Fallopian tube (tissue), 1 donor: ENCODE measurements around a stretch of chr1.

DNA sequence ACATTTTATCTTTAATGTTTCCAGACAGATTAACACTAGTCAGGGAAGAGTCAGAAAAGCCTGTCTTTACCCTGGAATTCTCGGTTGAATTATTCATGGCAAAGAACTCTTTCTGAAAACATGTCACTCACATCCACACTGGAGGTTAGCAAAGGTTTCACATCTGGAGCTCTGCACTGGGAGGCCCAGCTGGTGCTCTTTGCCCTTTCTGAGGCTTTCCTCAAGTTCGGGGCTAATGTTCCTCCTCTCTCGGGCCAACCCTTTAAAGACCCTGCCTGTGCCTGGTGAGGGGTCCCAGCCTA is 265.9 kb upstream of the C1orf174 start:
- PRO-cap = no peak

GRCh38 chr1:4758636-4758986 is 104.2 kb downstream of the AJAP1 start:
- PRO-cap = no peak

- PRO-cap = no peak
Measured at GRCh38 chr1:5980637-5981422, 11.4 kb downstream of the NPHP4 start.

- PRO-cap = no peak
Measured at GRCh38 chr1:5991350-5991569, 965 bp downstream of the NPHP4 start.

DNA sequence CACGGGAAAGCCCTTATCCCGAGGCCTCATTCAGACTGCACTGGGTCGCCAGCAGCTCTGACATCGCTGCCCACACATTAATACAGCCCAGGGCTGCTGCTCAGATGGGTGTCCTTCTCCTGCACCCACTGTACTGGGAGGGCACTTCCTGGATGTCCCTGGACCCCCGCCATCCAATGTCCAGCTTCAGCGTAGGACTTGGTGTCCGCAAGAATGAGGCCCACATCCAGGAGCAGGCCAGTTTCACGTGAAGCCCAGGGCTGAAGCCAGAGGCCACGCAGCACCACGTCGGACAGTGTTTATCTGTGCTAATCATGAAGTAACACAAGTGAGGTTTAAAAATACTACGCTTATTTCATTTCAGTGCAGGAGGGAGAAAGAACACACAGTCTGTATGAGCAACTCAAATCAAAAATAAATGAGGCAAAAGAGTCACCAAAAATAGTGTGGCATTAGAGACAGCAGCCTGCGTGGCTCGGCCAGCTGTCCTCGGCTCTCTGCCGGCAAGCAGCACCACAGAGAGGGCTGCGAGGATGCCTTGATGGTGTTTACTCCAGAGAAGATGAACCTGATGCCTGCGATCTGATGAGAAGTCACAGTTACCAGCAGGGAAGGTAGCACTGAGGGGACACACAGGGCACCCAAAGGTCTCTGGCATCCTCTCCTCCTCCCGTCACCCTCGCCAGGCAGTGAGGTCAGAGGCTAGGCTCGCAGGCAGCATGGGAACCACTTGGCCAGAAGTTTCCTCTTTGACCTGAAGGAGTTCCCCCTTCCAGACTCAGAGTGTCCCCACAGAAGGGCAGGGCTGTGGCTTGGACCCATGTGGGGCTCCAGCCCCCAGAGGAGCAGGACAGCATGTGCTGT is 22.1 kb upstream of the NPHP4 start:
- PRO-cap = no peak

- PRO-cap = no peak
Measured at GRCh38 chr1:6027553-6028133, 18.0 kb upstream of the KCNAB2 start.

DNA sequence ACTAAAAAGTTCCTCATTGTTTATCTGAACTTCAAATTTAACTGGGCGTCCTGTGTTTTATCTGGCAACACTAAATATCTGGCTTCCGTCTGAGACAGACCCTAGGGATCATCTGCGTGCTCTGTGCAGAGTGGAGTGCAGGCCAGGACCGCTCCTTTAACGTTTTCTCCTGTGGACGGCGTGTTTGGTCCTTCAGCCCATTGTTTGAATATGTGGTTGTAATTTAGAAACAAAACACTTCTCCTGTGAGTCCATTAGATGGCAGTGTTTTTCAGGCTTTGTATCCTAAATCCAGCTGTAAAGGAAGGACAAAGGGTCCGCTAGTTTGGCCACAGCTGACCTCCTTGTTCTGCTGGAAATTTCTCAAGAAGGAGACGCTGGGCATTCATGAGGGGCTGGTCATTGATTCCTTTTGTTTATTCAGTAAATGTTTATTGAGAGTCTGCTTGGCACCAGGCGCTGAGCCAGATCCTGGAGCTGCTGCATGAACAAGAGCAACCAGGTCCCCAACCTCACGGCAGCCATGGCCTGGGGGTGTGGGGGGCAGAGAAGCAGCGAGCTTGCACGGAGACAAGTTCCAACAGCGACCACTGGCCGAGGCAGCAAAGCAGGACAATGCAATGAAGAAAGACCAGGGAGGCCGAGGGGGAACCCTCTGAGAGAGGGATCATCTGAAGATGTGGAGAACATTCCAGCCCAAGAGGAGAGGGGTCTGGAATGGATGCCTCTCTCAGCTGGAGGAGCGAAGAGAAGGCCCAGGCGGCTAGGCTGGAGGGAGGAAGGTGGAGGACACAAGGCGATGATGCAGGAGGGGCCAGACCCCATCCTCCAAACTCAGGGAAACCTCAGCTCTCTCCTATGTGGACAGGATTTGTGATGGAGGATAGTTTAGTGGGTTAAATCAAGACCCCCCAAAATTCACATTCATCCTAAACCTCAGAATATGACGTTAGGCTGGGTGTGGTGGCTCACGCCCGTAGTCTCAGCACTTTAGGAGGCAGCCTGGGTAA is 7.5 kb downstream of the KCNAB2 start:
- PRO-cap = no peak

GRCh38 chr1:6200507-6201037 is 1.2 kb upstream of the RPL22 start:
- PRO-cap = no peak

- PRO-cap = no peak
Measured at GRCh38 chr1:6392070-6392609, 1.4 kb downstream of the ACOT7 start.

GRCh38 chr1:6464202-6465016 is 1.6 kb downstream of the TNFRSF25 start:
- PRO-cap = no peak

DNA sequence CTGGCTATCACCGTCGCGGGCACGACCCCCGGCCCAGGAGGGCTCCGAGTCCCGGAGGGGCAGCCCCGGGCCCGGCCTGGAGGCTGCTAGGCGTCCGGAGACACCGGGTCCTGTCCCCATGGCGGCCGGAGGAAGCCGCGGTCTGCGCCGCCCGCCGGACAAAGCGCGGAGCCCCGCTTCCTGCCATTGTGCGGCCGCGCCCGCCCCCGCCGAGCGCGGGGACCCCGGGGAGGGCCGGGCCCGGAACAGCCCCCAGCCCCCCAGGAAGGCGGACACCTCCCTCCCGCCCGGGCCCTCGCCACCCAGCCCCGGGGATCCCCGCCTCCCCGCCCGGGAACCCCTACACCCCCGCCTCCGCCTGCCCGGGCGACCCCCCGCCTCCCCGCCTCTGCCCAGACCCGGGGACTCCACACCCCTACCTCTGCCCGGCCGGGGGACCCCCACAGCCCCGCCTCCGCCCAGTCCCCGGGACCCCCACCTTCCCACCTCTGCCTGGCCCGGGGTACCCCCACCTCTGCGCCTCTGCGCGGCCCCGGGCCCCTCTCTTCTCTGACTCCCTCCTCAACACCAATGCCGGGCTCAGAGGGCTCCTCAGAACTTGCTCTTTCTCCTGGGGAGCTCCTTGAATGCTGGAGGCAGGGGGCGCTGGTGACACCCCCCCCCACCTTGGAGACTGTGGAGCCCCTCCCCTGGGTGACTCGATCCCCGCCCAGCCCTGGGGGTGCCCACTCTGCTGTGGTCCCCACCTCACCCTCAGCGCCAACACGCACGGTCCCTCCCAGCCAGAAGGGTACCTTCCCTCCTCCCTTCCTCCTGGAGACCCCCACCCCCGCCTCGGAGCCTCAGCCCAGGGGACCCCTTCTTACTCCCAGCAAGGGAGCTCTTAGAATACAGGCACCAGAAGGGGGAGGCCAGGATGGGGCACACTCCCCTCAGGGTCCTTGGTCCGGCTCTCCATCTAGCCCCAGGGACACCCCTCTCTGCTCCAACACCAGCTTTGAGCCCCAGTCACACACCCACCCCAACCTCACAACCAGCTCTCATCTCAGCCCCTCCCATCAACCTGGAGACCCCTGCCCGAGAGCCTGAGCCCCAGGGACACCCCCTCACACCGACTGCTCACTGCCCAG is 5.8 kb downstream of the PLEKHG5 start:
- PRO-cap = no peak

- PRO-cap = no peak
Measured at GRCh38 chr1:6544708-6546020, 9.1 kb downstream of the NOL9 start.

- PRO-cap = no peak
Measured at GRCh38 chr1:6582781-6583204, 3.0 kb downstream of the ZBTB48 start.

GRCh38 chr1:6686303-6686869 is 15.2 kb downstream of the DNAJC11 start:
- PRO-cap = no peak

DNA sequence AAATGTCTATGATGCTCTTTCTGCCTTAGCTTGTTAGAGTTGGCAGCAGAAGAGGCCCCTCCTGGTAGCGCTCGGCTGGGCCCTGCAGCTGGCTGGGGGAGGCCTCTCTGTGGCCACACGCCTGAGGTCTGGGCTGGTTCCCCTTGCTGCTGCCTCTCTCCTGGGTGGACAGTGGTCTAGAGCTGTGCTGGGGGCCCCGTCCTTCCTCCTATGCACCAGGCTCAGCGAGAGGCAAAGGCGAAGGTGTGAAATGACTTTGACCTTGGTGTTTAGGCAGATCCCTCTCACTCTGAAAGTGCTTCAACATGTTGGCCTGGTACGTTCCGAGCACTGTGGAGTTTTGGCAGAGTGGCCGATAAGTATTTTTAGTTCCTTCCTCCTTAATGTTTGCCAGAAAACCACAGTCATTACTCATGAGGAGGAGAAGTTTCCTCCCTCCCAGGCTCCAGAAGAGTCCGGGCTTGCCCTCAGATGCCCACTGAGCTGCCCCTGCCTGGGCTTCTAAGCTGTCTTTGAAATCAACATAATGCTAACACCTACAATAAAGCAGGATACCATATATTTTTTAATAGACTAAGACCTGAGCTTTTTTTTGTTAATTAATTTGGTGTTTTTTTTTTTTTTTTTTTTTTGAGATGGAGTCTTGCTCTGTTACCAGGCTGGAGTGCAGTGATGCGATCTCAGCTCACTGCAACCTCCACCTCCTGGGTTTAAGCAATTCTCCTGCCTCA is 41.5 kb upstream of the CAMTA1 start:
- PRO-cap = no peak

GRCh38 chr1:6784039-6785198 is 835 bp upstream of the CAMTA1 start:
- PRO-cap = bidirectional peak, plus-strand start at chr1:6784789, minus-strand start at chr1:6784582; bidirectional peak, plus-strand start at chr1:6785454, minus-strand start at chr1:6784996

- PRO-cap = no peak
Measured at GRCh38 chr1:6848852-6849704, 63.8 kb downstream of the CAMTA1 start.

- PRO-cap = no peak
Measured at GRCh38 chr1:7098234-7098808, 313.1 kb downstream of the CAMTA1 start.

- PRO-cap = no peak
Measured at GRCh38 chr1:7199111-7199564, 413.9 kb downstream of the CAMTA1 start.

DNA sequence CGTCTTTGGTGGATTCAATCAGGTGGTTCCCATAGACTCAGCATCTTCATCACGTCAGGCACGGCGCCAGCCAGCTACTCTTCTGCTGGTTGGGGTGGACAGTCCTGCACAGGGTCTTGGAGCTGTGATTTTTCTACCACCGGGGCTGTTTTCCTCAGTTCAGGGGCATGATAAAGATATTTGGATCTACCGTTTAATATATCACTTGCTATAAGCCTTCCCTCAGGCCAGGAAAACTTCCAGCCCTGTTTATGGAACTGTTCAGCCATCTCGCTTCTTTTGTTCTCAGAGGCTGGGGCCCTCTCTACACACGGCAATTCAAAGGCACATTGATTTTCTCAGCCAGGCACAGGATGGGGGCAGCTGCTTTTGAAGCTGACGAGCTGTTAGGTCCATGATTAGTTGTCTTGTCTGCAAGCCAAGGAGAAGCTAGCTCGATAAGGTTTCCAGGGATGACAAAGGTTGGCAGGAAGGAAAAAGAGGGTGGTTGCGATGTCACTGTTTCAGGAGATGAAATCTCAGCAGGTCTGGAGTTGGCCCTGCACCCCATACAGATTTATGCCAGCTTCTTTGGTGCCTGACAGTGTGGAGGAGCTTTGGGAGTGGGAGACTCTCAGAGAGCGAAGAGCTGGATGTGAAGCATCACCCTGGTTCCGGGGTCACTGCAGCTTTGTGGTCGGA is 467.5 kb downstream of the CAMTA1 start:
- PRO-cap = no peak